Sciatic nerve (tissue), 1 donor: ENCODE results near the gene MCM9.

DNA sequence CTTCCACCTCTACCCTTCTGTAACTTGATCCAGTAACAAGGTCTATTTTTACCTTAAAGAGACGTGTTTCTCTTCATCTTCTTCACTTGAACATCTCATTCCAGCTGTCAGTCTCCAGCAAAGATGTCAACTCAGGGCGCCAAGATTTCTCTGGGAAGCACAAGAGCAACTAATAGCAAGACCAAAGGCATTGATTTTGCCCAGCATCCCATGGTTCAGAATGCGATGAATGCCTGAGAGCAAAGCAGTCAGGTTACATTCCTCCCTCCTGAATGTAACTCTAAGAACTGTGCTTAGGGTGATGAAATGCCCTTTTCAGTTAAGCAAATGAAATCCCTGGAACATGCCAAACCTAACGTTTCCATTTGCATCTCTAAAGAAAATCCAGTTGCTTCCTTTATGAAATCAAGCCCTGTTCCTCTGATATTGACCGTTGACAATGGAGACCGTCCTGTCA is 224.0 kb upstream of the PLN start:
- PRO-cap: no peak

DNA sequence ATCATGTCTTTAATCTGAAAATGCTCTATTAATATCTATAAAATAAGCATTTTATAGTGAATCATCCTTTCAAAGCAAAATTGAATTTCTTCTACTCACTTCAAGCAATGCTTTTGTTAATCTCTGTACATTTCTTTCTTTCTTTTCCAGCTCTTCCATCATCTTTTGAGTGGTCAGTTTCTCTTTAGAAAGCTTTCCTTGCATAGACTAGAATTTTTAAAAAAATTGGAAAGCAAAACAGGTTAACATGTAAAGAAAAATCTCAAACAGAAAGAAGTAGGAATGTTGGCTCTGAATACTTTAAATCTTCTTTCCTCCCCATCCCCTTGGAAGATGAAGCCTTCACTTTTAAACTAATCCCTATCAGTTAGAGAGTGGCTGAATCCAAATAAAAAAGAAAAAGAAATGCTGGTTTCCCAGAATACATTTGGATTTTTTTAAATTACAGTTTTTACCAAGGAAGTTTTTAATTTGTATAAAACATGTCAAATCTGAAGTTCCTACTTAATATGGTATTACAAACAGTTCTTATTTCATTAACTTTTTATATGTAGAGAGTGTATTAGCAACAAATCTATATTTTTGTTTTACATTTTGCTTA is 77.6 kb upstream of the PLN start:
- PRO-cap: no peak

- PRO-cap: no peak
These were observed 40.6 kb upstream of the PLN start for GRCh38 chr6:118507222-118508144.

DNA sequence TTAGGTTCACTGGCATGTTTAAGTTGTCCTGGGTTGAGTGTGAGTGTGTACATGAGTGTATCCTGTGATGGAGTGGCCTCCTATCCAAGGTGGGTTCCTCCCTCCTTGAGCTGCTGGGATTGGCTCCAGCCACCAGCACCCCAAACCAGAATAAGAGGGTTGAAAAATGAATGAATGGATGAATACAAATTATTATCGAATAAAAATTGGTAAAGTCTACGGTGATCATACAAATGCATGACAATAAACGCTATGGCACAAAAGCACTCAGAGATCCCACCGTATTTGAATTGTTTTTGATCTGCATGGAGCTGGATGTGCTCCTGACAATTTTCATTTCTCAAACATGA is 9.4 kb downstream of the PLN start:
- PRO-cap: no peak

DNA sequence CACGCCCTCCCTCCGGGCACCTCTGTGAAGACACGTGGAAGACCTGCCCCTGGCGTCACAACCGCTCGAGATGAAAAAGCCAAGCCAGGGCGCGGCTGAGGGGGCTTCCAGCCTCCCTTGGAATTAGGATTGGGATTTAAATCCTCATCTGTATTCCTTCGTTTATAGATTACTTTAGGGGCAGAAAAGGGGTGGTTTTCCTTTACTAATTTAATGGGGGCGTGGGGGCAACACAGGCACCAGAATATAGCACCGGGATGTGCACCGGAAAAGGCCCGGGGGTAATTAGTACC is 436 bp upstream of the CEP85L start:
- PRO-cap: no peak

- PRO-cap: no peak
These were observed 13.6 kb upstream of the CEP85L start for GRCh38 chr6:118664902-118665505.

- PRO-cap: bidirectional peak, plus-strand start at chr6:118934631, minus-strand start at chr6:118934476; bidirectional peak, plus-strand start at chr6:118934928, minus-strand start at chr6:118934891; bidirectional peak, plus-strand start at chr6:118935252, minus-strand start at chr6:118935159
These were observed at the start of gene MCM9 for GRCh38 chr6:118934113-118935580. TSS of gene MCM9 (minus strand) at chr6:118935159.

GRCh38 chr6:118993830-118994435 is 59.0 kb upstream of the MCM9 start:
- PRO-cap: no peak

- PRO-cap: no peak
These were observed 1.3 kb downstream of the FAM184A start for GRCh38 chr6:119076989-119077666.

DNA sequence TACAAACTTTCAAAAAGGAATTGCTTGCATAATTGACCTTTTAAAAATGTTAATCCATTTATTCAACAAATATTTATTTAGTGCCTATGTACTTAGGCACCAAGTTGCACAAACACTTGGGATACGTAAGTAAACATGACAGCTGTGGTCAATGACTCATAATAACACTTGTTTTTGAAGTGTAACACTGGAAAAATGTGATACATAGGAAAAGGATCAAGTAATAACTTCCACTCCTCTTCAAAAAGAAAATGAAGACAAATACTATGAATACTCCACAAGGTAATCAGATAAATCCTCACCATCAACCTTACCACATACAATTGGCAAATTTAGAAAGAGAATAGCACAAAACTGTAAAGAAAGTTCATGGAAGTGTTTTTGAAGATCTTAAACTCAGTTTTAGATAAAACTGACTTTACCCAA is 88.2 kb downstream of the MAN1A1 start:
- PRO-cap: no peak

GRCh38 chr6:119269227-119270088 is 80.1 kb downstream of the MAN1A1 start:
- PRO-cap: no peak

DNA sequence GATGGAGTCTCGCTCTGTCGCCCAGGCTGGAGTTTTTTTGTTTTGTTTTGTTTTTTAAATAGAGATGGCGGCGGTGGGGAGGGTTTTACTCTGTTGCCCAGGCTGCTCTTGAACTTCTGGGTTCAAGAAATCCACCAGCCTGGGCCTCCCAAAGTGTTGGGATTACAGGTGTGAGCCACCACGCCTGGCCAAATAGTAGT is 51.9 kb downstream of the MAN1A1 start:
- PRO-cap: no peak

- PRO-cap: unidirectional peak, plus-strand start at chr6:119455061
These were observed 105.1 kb upstream of the MAN1A1 start for GRCh38 chr6:119454666-119455146.

GRCh38 chr6:119493779-119494509 is 144.4 kb upstream of the MAN1A1 start:
- PRO-cap: no peak

- PRO-cap: no peak
These were observed 148.8 kb upstream of the MAN1A1 start for GRCh38 chr6:119498335-119498757.

- PRO-cap: no peak
These were observed 23.2 kb downstream of the HSF2 start for GRCh38 chr6:122422594-122423063.

GRCh38 chr6:122470382-122470958 is 1.1 kb downstream of the SERINC1 start:
- PRO-cap: no peak

- PRO-cap: unidirectional peak, minus-strand start at chr6:122790541
These were observed 1.3 kb downstream of the SMPDL3A start for GRCh38 chr6:122790369-122790761.

DNA sequence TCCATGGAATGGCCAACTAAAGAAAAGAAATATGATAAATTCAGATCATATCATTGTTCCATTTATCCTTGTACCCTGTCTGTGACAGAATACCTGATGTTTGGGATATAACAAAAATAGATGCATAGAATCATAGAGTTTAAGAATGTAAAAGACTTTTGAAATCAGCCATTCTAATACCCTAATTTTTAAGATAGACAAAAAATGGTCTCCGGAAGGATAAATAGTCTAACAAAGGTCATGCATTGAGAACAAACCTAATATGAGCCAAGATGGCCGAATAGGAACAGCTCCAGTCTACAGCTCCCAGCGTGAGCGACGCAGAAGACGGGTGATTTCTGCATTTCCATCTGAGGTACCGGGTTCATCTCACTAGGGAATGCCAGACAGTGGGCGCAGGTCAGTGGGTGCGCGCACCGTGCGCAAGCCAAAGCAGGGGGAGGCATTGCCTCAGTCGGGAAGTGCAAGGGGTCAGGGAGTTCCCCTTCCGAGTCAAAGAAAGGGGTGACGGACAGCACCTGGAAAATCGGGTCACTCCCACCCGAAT is 164.9 kb downstream of the TRDN start:
- PRO-cap: no peak

DNA sequence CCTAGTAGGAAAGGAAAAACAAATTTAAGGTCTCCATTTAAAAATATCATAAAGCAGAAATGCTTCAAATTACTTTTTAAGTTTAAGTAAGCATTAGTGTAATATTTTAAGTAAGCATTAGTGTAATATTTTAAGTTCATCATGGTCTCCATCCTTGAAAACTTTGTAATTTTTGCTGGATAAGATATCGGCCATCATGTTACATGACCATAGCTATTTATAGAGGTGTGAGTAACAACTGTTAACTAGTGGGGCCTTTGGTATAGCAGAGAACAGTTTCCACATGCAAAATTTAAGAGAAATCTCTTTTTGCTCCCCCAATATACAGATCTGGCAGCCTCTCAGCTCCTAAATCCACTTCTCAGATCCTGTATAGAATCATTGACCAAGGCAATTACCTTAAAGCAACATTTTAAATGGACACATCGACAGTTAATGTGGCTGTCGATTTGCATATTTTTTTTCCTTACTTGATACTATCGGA is 453 bp downstream of the TRDN start:
- PRO-cap: no peak